ENCODE measurements around a stretch of chr1.

GRCh38 chr1:153959665-153960017 is 1.2 kb upstream of the CRTC2 start:
- PRO-cap: no peak
- RAMPAGE, long total RNA, 3 experiments: no peak in any of the 3 experiments

DNA sequence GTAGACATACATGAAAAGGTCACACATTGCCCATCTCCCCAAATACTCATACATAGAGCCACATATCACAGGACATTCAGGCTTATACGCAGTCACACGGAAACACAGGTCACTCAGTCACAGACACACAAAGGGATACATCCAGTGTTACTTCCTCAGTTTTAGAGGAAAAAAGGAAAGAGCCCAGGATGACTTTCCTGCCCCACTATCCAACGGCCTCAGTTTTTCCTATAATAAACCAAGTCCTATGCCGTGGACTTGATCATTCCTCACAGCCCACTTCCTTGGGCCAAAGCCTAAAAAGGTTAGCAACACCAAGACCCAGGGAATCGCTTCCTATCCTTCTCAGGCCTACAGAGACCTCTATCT is 1.8 kb downstream of the SLC39A1 start:
- PRO-cap: no peak
- RAMPAGE, long total RNA, 3 experiments: no peak in any of the 3 experiments

DNA sequence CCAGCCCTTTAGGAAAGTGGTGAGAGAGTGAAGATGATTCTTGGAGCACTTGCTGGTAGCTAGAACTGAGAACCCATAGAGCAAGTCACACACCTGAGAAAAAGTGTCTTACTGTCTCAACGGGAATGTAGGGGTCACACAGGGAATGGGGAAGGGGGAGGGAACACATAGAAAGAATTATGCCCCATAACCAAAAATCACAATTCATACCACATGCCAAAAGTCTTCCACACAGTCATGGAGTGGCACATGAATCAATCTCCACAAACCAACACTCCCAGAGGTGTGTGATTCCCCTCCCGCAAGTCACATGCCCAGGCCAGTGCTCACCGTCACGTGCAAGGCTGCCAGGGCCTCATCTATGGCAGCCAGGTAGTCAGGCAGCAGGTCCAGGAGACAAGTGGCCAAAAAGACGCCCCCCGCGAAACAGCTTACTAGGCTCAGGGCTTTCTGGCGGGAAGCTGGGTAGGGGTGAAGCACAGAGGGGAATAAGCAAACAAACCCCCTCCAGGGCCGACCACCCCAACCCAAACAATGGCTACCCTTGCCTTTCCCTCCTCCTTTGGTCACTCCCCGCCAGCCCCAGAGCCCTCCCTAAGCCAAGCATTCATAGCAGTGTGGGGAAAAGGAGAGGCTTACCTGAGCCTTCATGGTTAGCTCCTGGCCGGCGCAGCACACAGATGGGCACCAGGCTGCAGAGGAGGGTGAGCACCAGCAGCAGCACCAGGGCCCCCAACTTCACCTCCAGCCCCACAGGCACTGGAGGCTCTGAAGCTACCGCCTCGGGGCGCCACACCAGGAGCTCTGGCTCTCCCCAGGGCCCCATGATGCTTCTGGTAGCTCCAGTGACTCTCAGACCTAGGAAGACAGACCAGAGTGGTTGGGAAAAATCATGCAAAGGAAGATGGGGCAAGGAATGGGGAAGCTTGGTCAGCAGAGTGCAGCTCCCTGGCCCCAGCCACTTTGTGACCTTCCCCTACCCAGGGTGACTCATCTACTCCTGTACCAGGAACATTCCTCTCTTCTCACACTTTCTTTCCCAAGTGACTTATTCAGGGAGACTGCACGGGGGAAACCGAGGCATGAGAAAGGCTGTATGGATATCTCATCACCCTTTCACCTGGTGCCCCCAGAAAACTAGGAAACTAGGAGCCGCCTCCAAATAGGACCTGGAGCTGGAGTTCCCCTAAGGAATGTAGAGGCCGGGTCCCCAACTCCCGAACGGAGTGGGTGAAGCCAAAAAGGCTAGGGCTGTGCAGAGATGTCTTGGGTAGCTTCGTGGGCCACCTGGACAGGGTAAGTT is 996 bp downstream of the SLC39A1 start:
- PRO-cap: bidirectional peak, plus-strand start at position 322 of the sequence, minus-strand start at position 244 of the sequence; bidirectional peak, plus-strand start at position 1,042 of the sequence, minus-strand start at position 965 of the sequence
- RAMPAGE, long total RNA, 3 experiments: no peak in any of the 3 experiments

DNA sequence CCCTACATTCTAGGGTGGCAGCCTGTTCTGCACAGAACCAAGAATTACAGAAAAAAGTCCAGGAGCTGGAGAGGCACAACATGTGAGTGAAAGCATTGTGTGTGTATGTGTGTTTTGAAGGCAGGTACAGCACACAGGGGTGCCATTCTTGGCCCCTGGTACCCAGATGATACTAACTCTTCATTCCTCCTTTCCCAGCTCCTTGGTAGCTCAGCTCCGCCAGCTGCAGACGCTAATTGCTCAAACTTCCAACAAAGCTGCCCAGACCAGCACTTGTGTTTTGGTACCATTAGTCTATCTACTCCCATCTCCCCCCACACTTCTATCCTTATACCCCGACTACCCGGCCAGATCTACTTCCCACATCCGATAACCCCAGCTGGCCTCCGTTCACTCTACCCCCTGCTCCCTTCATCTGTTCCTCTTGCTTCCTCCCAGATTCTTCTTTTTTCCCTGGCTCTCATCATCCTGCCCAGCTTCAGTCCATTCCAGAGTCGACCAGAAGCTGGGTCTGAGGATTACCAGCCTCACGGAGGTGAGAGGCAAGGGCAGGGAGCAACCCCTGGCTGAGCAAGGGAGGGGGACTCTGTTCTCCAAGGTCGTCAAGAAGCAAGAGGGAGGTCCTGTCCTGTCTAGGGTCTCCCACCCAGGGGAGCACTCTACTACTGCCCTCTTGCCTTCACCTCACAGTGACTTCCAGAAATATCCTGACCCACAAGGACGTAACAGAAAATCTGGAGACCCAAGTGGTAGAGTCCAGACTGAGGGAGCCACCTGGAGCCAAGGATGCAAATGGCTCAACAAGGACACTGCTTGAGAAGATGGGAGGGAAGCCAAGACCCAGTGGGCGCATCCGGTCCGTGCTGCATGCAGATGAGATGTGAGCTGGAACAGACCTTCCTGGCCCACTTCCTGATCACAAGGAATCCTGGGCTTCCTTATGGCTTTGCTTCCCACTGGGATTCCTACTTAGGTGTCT is 4.0 kb downstream of the JTB start:
- PRO-cap: no peak
- RAMPAGE, long total RNA, 3 experiments: no peak in any of the 3 experiments

- PRO-cap: no peak
- RAMPAGE, long total RNA, 3 experiments: no peak in any of the 3 experiments
These were observed 4.3 kb downstream of the RAB13 start for GRCh38 chr1:153981585-153982433.

GRCh38 chr1:154198964-154199509 is 7.1 kb downstream of the CFAP141 start:
- PRO-cap: no peak
- RAMPAGE, long total RNA, 3 experiments: no peak in any of the 3 experiments

DNA sequence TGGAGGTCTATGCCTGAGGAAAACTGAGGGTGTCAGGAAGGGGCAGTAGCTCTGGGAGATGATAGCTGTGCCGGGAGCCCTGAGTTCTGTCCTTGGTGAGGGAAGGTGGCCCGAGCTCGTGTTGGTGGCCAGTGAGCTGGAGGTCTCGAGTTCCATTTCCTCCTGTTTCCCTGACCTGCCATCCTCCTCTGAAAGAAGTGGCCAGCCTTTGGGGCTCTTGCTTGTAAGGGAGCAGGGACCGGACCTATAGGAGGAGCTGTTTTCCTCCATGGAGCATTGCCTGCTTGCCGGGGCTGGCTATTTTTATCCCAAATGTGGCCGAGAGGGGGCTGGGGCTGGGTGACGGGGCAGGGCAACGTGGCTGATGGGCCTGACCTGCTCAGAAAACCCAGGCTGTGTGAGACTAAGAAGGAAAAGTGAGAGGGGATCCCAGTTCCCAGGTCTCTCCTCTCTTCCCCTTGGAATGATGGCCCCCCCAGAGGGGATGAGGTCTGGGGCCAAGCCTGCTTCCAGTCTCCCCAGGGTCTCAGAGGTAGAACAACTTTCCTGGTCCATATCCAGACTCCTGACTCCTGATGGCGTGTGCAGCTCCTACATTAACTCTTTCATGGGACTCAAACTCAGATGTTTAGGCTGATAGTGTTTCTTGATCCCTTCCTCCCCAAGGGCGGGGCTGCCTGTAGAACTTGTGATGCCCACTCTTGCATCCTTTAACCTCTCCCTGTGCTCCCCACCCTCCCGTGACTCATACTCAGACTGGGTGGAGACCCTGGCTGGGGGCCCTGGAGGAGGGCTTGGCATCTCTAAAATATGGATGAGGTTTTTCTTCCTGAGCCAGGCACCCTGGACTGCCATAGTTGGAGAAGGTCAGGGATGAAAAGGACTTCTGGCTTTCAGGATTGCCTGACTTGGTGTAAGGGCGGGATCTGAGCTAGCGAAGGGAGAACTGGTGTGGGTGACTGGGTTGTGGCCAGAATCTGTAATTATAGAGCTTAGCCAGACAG is 1.1 kb downstream of the ATP8B2 start:
- PRO-cap: unidirectional peak, minus-strand start at position 199 of the sequence; unidirectional peak, minus-strand start at position 250 of the sequence; unidirectional peak, minus-strand start at position 681 of the sequence
- RAMPAGE, long total RNA, 3 experiments: no peak in any of the 3 experiments

DNA sequence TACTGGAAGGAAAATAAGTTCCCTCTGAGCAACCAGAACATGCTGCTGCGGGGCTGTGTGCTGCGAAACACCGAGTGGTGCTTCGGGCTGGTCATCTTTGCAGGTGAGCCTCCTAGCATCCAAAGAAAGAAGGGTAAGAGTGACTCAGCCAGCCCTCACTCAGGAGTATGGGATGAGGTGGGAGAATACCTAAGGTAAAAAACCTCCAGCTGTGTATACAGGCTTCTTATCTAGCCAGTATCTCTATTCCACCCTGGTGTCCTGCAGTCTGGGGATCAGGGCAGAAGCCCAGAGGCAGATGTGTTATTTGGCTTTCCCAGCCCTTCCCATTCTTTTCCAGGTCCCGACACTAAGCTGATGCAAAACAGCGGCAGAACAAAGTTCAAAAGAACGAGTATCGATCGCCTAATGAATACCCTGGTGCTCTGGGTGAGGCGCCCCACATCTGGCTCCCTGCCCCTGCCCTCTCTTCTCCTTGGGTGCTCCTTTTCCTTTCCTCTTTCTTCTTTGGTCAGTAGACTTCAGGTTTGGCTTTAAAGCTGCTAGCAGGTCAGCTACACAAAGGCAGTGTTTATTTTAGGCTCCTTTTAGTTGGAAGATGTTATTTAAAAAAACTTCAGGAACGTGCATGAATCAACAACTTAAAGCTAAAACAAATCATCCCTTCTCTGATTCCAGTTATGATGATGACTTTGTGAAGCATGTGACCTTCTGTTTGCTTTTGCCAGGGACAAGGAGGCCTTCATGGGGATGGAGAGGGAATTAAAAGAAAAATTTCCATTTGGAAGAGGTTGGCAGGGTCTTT is 9.0 kb downstream of the ATP8B2 start:
- PRO-cap: no peak
- RAMPAGE, long total RNA, 3 experiments: no peak in any of the 3 experiments

- PRO-cap: no peak
- RAMPAGE, long total RNA, 3 experiments: no peak in any of the 3 experiments
These were observed 23.8 kb downstream of the ATP8B2 start for GRCh38 chr1:154349071-154349516.

GRCh38 chr1:154405751-154406837 is 951 bp downstream of the IL6R start:
- PRO-cap: bidirectional peak, plus-strand start at chr1:154406291, minus-strand start at chr1:154406205; bidirectional peak, plus-strand start at chr1:154406680, minus-strand start at chr1:154406454
- RAMPAGE, long total RNA, 3 experiments: no peak in any of the 3 experiments

- PRO-cap: no peak
- RAMPAGE, long total RNA, 3 experiments: no peak in any of the 3 experiments
These were observed 31.4 kb downstream of the IL6R start for GRCh38 chr1:154436426-154436999.

DNA sequence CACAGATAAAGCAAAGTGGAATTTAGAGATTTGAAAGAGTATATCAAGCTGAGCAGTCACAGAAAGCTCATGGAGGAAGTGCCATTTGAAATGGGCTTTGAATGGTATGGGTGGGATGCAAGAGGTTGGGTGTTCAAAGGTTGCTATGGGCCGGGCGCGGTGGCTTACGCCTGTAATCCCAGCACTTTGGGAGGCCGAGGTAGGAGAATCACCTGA is 45.9 kb downstream of the IL6R start:
- PRO-cap: no peak
- RAMPAGE, long total RNA, 3 experiments: no peak in any of the 3 experiments

GRCh38 chr1:154467464-154468151 is 34.4 kb upstream of the TDRD10 start:
- PRO-cap: no peak
- RAMPAGE, long total RNA, 3 experiments: no peak in any of the 3 experiments

DNA sequence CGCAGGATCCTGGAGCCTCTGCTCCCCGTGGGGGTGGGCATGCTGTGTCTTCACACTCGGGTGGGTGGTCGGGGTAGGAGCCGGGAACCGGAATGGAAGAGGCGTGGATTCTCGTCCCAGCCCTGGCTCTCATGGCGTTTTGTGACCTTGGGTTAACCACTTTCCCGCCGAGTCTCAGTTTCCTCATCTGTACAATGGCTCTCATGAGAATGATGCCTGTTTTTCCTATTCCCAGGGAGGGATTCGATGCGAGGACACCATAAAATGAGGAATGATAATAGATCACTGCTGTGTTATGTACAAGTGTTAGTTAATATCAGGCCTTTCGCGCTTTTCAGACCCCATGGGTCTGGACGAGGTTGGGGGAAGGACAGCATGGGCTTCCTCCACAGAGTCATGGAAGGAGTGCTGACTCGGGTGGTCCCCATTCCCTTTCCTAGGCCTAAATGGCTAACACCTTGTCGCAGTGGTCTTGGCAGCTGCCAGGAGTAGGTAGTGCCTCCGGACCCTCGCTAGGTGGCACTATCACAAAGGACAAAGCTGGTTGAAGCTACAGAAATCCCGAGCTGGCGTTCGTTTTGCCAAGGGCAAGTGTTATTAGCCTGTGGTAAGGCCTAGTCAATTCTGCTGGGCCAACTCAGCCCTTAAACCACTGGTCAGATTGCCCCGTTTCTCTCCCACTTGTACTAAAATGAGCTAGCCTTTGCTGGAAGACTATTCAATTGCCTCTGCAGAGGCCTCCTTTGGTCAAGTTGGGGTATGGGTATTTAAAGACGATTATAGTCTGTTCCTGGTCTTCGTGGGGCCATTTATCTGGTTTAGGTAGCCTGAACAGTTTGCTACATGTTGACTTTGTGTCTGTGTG is 938 bp upstream of the UBE2Q1 start:
- PRO-cap: no peak
- RAMPAGE, long total RNA, 3 experiments: no peak in any of the 3 experiments

- PRO-cap: no peak
- RAMPAGE, long total RNA, 3 experiments: no peak in any of the 3 experiments
These were observed 20.2 kb upstream of the ADAR start for GRCh38 chr1:154628327-154628538.

- PRO-cap: no peak
- RAMPAGE, long total RNA, 3 experiments: no peak in any of the 3 experiments
These were observed 122.2 kb upstream of the ADAR start for GRCh38 chr1:154730062-154730764.

DNA sequence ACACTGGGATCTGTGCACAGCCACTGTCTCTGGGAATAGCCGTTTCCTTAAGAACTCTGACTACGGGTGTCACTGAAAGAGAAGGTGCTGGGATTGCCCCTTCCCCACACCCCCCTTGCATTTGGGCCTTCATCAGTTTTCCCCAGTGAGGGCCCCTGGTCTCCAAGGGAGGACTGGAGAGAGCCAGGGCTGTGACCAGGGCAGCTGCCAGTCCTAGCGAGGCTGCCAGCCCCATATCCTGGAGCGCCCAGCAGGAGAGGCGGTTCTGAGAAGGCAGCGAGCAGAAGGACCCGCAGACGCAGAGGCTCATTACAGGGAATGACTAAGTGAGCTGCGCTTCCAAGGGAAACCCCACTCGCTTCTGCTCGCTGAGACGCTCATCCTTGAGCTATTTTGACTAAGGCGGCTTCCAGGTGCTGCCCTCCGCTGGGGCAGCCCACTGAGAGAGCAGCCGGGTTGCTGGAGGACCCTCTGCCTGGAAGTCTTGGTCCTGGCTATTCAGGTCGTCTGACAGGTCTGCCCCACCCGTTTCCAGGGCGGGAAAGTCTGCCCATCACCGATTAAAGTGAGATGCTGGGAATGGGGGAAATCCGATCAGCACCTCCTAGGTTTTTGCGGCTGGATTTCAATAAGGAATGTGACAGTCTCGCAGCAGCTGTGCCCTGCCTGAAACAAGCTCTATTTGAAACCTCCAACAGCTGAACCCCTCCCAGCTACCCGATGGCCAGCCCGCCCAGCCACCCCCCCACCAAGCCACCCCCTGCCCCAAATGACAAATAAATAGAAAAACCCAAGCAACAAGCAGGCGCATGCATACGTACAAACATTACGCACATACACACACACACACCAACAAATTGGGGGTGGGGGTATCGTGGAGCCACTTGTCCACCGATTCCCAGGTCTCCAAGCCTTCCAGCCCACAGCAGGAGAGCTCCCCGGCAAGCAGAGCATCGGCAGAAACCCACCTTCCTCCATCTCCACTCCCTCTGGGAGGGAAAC is 2.8 kb downstream of the KCNN3 start:
- PRO-cap: bidirectional peak, plus-strand start at position 396 of the sequence, minus-strand start at position 320 of the sequence; bidirectional peak, plus-strand start at position 712 of the sequence, minus-strand start at position 518 of the sequence
- RAMPAGE, long total RNA, 3 experiments: no peak in any of the 3 experiments

GRCh38 chr1:154941277-154941856 is 4.8 kb upstream of the PMVK start:
- PRO-cap: no peak
- RAMPAGE, long total RNA, 3 experiments: no peak in any of the 3 experiments

DNA sequence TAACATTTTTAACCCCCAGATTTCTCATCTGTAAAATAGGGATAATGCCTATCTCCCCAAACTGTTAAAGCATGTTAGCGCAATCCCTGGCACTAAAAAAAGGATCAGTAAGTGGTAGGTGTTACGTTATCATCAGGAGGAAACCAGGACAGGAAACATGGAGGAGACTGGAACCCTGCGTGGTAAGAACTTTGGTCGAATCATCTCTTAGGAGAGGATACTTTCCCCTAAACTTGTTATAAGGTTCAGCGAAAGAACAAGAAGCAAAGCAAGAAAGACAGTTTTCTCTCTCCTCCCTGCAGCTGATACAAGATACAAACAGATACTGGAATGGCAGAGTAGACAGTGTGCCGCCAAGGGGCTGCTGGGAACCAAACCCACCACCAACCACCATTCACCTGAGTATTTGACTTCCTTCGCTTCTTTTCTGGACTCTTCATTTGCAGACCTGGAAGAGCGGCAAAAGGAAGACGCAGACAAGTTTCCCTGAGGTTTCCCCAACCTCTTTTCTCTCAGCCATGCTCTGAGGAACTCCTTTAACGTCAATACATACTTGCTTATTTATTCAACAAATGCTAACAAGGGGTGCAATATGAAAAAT is 903 bp downstream of the PYGO2 start:
- PRO-cap: no peak
- RAMPAGE, long total RNA, 3 experiments: no peak in any of the 3 experiments

DNA sequence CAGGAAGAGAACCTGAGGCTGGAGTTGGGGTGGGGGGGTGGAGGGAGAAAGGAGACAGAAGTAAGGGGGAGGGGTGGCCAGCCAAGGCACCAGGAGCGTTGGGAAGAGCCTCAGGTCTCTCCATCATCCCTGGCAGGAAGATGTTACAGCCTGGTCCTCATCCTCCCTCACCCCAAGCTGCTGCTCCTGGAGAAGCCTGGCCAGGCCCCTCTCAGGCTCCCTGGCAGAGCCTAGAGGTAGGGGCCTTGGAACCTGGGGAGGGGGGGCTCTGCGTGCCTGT is 8.1 kb downstream of the ZBTB7B start:
- PRO-cap: no peak
- RAMPAGE, long total RNA, 3 experiments: no peak in any of the 3 experiments

All from gastrocnemius medialis (tissue), 3 donors.